HTR-8/SVneo (cell line): Measurements from ENCODE around the gene CDC42EP2.

- RRBS: no CpG with 5 or more reads among the region's 8 CpGs
Measured at GRCh38 chr11:65279424-65280442, 18.0 kb downstream of the POLA2 start.

DNA sequence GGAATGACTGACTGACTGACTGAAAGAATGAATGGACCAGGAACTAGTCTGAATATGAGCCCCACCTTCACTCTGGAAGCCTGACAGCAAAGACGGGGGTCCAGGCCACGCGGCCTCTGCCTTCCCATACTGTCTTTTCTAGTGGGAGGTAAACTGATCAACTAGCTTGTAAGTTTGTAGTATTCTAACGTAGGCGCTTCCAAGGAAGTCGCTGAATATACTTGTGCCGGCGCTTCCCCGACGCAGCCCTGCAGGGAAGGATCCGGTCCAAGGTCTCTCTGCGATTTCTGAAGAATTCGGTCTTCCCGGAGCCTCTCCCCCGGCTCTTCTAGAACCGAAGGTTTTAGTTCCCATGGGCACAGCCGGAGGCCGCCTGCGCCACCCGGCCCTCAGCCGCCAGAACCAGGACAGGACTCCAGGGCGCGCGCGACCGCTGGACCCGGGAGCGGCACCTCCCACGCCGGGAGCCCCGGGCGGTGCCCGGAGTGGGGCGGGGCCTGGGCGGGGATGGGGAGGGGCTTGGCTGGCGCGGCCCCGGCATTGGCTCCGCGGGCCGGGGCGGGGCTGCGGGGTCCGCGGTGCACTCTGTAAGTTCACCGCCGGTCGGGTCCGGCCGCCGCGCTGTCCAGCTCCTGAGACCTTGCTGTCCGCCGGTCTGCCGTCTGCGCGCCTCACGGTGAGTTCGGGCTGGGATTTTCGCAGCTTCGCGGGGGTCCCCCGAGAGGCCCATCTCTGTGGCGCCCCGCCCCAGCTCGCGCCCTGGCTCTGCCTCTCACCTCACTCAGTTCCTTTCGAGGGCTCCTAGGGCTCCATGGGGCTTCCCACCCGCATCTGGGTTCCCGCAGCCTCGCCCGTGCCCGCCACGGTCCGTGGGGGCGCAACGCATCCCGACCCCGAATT, at the start of gene CDC42EP2:
TSS of gene CDC42EP2 (plus strand) at position 588 of the 900 bp plus-strand sequence.
- RRBS: 2% methylated on average over 30 of the region's 79 CpGs

GRCh38 chr11:65333973-65334572, 421 bp downstream of the DPF2 start:
- RRBS: 3% methylated on average over 3 of the region's 44 CpGs

DNA sequence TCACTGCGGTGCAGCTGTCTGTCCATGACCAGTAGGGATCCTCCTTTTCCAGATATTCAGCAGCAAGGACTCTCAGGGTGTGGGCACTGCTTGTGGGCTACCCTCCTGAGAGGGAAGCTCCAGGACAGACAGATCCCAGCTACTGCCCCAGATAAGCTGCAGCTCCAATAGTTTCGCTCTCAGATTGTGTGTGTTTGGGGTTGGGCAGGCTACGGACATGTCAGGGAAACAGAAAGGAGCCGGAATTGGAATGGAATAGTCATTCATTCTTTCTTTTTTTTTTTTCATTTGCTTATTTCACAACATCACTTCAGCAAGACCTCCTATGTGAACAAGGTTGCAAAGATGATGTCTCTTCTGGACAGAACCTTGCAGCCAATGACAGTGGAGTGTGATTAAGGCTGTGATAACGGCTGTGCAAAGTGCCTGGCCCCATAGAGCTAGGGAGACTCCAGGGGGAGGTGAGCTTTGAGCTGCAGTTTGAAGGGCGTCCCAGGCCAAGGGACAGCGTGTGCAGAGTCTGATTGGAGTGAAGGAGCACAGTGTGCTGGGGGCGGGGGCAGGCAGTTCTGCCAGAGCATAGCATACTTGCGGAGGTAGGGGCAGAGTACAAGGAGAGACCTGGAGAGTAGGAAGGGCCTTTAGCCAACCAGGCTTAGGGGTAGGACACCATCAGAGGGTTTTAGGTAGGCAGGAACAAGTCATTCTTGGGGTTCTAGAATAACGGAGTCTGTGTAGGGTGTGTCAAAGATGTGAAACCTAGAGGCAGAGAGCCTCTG, 3.3 kb downstream of the TIGD3 start:
- RRBS: no CpG with 5 or more reads among the region's 10 CpGs

GRCh38 chr11:65370847-65371614, 11.4 kb downstream of the SLC25A45 start:
- RRBS: no CpG with 5 or more reads among the region's 9 CpGs

GRCh38 chr11:65416787-65417684, 30.6 kb downstream of the FRMD8 start:
- RRBS: 89% methylated on average over 3 of the region's 15 CpGs

DNA sequence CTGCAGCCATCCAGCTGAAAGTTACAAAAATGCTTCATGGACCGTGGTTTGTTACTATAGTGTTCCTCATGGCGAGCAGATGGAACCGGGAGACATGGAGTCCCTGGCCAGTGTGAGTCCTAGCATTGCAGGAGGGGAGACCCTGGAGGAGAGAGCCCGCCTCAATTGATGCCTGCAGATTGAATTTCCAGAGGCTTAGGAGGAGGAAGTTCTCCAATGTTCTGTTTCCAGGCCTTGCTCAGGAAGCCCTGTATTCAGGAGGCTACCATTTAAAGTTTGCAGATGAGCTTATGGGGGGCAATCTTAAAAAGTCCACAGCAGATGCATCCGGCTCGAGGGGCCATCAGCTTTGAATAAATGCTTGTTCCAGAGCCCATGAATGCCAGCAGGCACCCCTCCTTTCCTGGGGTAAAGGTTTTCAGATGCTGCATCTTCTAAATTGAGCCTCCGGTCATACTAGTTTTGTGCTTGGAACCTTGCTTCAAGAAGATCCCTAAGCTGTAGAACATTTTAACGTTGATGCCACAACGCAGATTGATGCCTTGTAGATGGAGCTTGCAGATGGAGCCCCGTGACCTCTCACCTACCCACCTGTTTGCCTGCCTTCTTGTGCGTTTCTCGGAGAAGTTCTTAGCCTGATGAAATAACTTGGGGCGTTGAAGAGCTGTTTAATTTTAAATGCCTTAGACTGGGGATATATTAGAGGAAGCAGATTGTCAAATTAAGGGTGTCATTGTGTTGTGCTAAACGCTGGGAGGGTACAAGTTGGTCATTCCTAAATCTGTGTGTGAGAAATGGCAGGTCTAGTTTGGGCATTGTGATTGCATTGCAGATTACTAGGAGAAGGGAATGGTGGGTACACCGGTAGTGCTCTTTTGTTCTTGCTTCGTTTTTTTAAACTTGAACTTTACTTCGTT, 37.7 kb downstream of the FRMD8 start:
- RRBS: 3% methylated on average over 3 of the region's 17 CpGs

DNA sequence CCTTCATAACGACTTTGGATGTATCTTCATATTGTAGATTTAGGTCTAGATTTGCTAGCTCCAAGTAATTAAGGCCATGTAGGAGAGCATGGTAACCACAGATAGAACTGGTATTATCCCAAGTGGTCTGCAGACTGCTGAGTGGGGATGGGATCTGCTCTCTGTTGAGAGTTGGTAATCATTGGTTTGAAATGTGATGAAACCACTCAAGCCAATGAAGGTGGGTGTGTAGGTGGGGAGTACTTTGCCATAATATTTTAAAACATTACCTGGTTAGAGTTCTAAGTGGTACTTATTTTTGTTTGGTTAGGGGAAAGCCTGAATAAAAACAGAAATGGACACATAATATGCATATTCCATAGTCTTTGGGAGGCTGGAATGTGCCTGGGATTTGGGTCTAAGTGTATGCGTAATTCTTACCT, 40.1 kb downstream of the FRMD8 start:
- RRBS: no CpG with 5 or more reads among the region's 2 CpGs

GRCh38 chr11:65428846-65429510, 42.5 kb downstream of the FRMD8 start:
- RRBS: no CpG with 5 or more reads among the region's 8 CpGs

GRCh38 chr11:65441381-65442274, 55.2 kb downstream of the FRMD8 start:
- RRBS: no CpG with 5 or more reads among the region's 14 CpGs

GRCh38 chr11:65491551-65492549, 33.0 kb upstream of the SCYL1 start:
- RRBS: no CpG with 5 or more reads among the region's 18 CpGs

DNA sequence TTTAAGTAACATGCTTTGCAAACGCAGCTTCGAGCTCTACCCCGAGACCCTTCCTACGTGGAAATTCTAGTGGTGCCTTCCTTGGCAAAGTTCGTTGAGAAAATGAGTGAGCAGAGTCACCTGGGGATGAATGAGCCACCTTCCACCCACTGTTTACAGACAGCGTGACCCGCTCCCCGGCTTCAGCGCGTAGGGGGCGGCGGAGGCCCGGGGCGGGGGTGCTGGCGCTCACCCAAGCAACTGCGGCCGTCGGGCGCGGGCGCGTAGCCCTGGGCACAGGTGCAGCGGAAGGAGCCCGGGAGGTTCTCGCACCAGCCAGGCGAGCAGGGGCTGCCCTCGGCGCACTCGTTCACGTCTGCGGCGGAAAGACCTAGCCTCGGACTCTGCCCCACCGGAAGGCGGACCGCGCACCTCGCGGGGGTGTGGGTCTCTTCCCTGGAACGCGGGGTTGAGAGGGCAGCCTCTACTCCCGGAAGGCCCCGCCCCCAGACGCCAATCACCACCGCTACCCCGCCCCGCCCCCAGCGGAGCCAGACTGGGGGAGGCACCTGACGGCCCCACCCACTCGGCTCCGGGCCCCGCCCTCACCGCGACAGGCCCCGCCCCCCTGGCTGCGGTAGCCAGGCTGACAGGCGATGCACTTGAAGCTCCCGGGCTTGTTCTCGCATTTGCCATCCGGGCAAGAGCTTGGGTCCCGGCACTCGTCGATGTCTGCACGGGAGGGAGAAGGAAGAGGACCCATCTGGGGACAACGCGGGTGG, 11.8 kb downstream of the LTBP3 start:
- RRBS: 89% methylated on average over 38 of the region's 66 CpGs

GRCh38 chr11:65553325-65554153, 4.6 kb downstream of the LTBP3 start:
- RRBS: 93% methylated on average over 15 of the region's 44 CpGs

- RRBS: 2% methylated on average over 29 of the region's 78 CpGs
Measured at GRCh38 chr11:65572630-65573698, 626 bp downstream of the FAM89B start.

GRCh38 chr11:65589672-65590372, 5.8 kb downstream of the KCNK7 start:
- RRBS: no CpG with 5 or more reads among the region's 8 CpGs

DNA sequence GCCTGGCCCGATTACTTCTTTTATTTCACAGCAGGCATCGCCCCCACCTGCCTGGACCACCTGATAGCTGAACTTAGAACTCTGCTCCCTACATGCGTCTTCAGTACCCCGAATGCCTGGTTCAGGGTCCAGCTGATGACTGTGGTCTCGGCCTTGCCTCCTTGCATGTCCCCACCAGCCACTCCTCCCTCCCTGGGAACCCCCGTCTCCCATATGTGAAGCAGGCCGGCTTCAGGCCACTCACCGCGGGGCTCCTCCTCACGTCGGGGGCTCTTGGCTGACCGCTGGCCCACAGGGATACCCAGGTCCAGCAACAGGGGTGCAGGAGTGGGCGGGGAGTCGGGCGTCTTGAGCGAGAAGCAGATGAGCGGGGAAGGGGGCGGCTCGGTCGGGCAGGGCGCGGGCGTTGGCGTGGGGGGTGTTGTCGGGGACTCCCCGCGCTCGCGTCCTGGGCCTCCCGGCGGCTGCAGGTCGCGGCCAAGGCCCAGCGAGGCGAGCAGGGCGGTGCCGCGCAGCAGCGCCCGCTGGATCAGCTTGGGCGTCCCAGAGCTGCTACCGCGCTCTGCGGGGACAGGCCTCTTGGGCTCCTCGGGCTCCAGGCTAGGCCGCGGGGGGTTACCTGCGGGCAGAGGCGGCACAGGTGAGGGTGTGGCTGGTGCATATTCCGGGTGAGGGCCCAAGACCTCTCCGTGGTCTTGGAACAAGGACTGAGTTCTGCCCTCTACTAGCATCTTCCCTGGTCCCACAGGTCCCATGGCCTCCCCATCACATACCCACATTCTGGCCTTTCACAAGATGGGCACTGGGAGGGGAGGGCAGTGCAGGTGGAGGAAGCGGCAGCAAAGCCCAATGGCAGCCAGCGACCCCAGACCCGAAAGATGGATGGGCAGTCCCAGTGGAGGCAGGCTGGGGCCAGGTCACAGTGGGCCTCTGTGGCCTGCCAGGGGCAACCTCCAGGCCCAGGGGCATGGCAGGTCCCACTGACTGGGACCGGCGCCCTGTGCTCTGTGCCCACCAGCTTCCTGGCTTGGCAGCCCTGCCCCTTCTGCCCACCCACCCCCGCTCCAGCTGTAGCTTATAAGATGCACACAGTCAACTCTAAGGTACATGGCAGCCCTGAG, 3.9 kb upstream of the KCNK7 start:
- RRBS: no CpG with 5 or more reads among the region's 57 CpGs

- RRBS: 98% methylated on average over 14 of the region's 82 CpGs
Measured at GRCh38 chr11:65606455-65607645, 7.2 kb downstream of the MAP3K11 start.

DNA sequence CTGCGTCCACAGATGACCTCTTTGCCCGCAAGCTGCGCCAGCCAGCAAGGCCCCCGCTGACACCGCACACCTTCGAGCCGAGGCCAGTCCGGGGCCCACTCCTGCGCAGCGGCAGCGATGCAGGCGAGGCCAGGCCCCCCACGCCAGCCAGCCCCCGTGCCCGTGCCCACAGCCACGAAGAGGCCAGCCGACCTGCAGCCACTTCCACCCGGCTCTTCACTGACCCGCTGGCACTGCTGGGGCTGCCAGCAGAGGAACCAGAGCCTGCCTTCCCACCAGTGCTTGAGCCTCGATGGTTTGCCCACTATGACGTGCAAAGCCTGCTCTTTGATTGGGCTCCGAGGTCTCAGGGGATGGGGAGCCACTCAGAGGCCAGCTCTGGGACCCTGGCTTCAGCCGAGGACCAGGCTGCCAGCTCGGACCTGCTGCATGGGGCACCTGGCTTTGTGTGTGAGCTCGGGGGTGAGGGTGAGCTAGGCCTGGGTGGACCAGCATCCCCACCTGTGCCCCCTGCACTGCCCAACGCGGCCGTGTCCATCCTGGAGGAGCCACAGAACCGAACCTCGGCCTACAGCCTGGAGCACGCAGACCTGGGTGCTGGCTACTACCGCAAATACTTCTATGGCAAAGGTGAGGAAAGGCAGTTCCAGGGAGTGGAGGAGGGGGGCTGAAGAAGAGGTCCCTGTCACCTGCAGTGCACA, 3.2 kb downstream of the SIPA1 start:
- RRBS: 98% methylated on average over 10 of the region's 32 CpGs

GRCh38 chr11:65646880-65648098, 9.4 kb downstream of the SIPA1 start:
- RRBS: 95% methylated on average over 12 of the region's 113 CpGs

- RRBS: no CpG with 5 or more reads among the region's 19 CpGs
Measured at GRCh38 chr11:65744101-65744875, 23.7 kb upstream of the RNASEH2C start.